Cerebral cortex (tissue), 2 donors: ENCODE results near the genes NINJ1 and ZNF169.

GRCh38 chr9:92963683-92964802, 16.7 kb downstream of the FGD3 start:
- PRO-cap, 2 experiments = peak in 1 of 2 experiments; most common plus-strand start chr9:92964345 (in 1)

DNA sequence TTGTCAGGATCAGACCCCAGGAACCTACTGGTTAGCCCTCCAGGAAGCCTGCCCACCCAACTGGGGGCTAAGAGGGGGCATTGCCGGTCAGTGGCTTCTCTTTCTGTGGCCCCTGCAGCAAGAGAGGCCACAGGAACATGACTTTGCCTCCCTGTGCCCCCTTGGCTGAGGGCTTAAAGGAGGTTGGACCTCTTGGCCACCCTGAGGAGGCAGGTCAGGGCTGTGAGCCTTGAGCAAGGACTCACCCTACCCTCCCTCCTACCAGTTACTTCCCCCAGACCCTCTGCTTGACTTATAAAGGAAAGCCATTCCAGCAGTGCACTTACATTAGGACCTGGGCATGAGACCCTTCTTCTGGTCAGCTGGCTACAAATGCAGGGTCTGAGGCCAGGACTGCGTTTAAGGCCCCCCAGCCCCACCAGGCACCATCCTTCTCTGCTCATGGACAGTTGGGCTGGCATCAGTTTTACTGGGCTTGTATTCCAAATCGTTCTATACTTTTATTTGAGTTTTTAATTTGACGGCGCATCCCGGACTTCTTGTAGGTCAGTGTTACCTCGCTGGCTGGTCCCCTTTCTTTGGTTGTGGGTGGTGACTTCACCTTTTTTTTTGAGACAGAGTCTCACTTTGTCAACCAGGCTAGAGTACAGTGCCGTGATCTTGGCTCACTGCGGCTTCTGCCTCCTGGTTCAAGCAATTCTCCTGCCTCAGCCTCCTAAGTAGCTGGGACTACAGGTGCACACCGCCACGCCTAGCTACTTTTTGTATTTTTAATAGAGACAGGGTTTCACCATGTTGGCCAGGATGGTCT, 5.2 kb downstream of the SUSD3 start:
- PRO-cap, 2 experiments = no peak in any of the 2 experiments

- PRO-cap, 2 experiments = no peak in any of the 2 experiments
Measured at GRCh38 chr9:93110873-93111705, 15.1 kb downstream of the CARD19 start.

DNA sequence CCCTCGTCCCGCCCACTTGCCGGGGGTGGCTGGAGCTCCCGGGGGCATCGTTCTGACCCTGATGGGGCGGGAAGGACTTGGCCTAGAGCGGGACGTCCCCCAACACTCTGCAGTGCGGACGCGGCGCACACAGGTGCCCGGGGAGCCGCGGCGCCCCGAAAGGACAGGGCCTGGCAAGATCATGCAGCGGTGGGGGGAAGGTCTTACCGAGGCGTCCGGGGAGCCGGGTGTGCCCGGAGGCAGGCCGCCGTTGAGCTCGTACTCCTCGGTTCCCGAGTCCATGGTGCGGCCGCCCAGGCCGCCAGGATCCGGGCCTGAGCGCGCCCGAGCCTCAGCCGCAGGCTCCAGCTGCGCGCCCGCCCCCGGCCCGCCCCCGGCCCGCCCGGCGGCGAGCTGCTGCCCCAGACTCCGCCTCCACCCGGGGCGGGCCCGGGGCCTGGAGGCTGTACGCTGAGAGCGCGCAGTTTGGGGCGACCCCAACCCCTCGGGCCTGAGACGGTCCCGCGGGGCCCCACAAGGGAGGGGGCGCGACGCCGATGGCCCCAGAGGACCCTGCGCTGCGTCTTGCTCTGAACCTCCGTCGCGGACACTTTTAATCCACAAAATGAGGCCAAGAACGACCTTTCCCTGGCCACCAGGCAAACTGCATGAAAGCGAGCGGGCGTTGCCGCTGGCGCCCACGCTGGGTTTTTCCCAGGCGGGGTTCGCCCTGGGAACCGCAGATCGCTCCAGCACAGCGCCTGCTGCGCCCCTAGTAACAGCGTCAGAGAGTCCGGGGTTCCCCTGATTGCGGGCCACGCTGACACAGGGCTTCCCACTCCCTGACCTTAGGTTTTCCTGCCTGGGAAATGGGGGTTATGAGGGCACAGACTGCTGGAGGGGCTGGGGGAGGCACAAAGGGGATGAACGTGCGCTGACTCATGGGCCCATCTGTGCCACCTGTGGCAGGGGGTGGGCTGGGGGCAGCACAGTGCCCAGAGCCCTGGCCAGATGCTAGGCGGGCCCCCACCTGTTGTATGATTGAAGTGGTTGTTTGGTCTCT, at the start of gene NINJ1:
TSS of gene NINJ1 (minus strand) at position 316 of the 1,042 bp plus-strand sequence.
- PRO-cap, 2 experiments = peak in 1 of 2 experiments; most common plus-strand start position 426 of the sequence (in 1); most common minus-strand start position 316 of the sequence (in 1)

- PRO-cap, 2 experiments = peak in 1 of 2 experiments; most common minus-strand start chr9:93138311 (in 1)
Measured at GRCh38 chr9:93137968-93138821, 4.1 kb upstream of the NINJ1 start.

- PRO-cap, 2 experiments = no peak in any of the 2 experiments
Measured at GRCh38 chr9:93468621-93468984, 15.2 kb upstream of the FAM120AOS start.

DNA sequence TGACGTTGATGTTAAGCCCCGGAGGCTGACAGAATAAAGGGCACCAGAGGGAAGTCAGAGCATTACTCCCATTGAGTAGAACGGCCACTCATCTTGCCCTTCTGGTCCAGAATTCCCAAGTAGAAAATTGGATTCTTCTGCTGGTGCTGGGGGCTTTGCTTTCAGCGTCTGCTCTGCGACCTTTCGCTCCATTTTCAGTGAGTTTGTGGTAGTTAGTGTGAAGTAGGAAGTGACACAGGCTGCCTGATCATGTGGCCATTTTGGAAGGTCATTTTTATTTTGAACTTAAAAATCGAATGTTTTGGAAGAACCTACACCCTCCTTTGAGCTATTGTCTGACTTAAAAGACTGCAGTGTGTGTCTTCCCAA, 56.6 kb upstream of the FAM120AOS start:
- PRO-cap, 2 experiments = no peak in any of the 2 experiments

GRCh38 chr9:93575161-93575672, 1.2 kb upstream of the PHF2 start:
- PRO-cap, 2 experiments = no peak in any of the 2 experiments

DNA sequence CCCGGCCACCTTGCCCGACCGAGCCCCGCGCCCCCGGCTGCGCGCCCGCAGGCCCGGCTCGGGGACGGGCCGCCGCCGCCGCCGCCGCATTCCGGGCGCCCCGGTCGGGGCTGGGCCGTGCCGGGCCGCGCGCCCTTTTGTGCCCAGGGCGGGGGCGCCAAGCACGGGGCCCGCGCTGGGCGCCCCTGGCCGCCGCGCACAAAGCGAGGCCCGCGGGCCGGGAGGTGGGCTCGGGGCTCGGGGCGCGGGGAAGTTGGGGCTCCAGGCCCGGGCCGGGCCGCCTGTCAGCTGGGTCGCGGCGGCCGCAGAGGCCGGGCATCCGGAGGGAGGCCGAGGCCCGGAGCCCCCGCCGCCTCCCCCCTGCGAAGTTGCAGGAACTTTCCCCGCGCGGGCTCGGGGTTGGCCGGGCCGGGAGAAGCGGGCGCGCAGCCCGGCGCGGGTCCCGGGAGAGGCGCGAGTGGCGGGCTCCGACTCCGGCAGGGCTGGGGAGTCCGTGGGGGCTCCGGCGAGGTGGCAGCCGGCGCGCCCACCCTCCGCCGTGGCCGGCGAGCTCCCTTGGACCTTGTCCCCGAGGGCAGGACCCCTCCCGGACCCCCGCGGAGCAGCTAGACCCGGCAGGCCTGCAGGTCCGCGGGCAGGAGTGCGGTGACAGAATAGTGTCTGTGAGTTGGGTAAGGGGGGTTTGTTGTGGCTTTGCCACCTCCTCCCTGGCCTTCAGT, 685 bp downstream of the PHF2 start:
- PRO-cap, 2 experiments = peak in 1 of 2 experiments; most common plus-strand start position 94 of the sequence (in 1); most common minus-strand start position 112 of the sequence (in 1)

DNA sequence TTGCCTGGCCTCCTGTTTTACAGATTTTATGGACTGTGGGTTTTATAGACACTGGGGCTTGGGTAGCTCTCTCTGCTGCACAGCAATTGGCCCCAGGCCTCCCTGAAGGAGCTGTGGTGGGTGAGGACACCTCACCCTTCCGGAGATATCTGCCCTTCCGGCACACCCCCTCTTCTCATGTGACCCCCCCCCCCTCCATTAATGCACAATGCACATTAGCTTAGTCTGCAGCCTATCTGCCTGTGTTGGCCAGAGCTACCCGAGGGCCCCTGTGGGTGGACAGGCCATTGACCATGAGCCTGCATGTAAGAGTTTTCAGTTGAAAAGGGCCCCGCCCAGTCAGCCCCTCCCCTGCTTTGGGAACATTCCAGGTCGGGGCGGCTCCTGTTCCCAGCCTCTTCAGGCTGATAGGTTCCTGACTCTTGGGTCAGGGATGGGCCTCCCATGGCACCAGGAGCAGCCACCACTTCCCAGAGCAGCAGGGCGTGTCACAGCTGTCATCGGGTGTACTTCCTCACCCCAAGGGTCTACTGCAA, 17.7 kb downstream of the PHF2 start:
- PRO-cap, 2 experiments = no peak in any of the 2 experiments

- PRO-cap, 2 experiments = no peak in any of the 2 experiments
Measured at GRCh38 chr9:93664089-93664881, 87.9 kb downstream of the PHF2 start.

GRCh38 chr9:93677664-93678418, 101.5 kb downstream of the PHF2 start:
- PRO-cap, 2 experiments = no peak in any of the 2 experiments

DNA sequence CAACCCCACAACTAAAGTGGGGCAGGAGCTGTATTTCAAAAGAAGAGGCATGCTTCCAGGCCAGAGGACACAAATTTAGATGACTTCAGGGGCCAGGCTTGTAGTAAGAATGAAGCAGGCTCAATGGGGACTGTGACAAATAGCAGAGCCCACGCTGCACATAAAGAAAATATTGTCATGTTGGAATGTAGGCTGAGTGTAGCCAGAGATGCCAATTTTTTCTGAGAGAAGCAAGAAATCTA, 75.0 kb downstream of the PTPDC1 start:
- PRO-cap, 2 experiments = no peak in any of the 2 experiments

DNA sequence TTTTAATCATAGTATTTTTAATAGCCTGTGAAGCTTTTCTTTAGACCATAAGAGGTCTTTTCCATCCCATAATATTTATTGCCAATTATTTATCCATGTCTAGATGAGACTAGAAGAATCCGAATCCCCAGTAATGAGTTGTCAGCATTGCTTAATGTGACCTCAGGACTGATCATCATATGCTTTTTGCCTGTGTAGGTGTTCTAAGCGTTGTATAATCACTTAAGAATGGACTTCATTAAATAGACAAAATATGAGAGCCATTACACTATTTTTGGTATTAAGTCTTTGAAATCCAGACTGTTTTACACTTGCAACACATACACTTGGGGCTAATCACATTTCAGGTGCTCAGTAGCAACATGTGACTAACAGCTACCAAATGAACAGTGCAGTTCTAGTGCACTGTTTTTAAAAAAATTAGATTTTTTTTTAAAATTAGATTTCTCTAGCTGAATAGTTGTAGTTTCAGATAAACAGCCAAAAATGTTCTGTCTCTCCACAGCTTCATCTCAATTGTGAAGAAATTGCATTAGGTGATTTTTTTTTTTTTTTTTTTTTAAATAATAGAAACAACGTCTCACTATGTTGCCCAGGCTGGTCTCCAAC, 84.5 kb downstream of the PTPDC1 start:
- PRO-cap, 2 experiments = no peak in any of the 2 experiments

- PRO-cap, 2 experiments = no peak in any of the 2 experiments
Measured at GRCh38 chr9:94169222-94170118, 85.2 kb downstream of the PTPDC1 start.

DNA sequence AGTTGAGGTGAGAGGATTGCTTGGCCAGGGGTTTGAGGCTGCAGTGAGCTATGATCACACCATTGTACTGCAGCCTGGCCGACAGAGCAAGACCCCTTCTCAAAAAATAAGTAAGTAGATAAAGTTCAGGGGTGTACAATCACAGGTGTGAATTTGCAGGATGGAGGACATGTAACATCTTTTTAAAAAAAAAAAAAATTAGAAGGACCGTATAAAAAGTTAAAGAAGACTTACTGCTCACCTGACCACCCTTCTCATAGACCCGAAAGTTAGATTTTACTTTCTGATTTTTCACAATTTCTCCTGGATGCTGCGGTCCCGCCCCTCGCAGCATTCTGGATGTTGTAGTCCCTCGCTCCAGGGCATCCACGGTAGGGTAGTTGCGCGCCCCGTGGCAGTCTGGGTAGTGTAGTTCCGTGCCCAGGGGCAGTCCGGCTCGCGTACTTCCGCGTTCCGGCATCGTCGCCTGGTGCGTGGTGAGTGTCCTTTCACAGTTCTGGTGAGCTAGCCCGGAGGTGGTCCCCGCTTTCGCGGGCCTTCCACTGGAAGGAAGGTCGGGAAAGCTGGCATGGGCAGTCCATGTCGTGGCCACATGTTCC, at the start of gene ZNF169:
TSS of gene ZNF169 (plus strand) at position 429 of the 599 bp plus-strand sequence.
- PRO-cap, 2 experiments = peak in 1 of 2 experiments; most common plus-strand start position 491 of the sequence (in 1); most common minus-strand start position 442 of the sequence (in 1)

- PRO-cap, 2 experiments = no peak in any of the 2 experiments
Measured at GRCh38 chr9:94549507-94550287, 43.9 kb downstream of the FBP2 start.

DNA sequence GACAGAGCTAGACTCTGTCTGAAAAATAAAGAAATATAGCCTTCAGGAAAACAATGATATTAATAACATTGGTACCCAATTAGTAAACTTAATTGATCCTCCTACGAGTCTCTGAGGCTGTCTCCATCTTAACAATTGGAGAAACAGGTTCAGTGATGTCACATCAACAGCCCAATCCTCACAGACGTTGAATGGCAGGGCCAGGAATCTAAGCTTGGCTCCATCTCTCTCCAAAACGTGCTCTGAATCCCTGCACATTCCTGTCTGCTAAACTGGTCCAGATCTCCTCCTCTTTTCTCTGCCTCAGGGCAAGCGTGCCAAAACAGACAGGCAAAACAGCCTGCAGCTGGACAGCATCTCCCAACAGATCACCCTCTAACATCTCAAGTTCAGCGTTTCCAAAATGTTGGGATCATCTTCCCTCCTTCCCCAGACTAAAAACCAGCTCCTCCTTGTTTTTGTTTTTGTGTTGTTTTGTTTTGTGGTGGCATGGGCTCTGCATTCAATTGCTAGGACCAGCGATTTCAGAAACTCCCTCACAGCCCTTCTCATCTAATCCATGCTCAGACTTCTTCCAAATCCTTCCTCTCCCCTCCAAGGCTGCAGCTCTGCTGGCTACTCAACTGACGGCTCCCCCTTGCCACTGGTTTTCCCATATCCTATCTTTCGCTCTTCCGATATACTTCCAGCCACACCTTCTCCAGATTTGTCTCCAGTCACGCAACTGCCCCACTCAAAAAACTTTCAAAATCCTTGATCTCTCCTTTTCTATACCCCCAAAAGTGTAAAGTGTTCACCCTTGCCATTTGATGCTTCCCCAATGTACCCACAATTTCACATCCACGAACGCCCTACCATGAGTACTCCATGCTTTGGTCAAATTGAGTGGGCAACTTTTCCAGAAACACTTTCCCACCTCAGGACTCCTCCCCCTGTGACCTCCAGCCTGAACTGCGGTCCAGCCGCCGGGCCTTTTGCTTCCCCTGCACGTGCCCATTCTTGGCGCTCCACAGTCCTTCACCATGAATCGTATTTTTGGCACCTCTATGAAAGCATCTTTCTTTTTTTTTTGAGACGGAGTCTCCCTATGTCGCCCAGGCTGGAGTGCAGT, 6.3 kb downstream of the FBP1 start:
- PRO-cap, 2 experiments = no peak in any of the 2 experiments

DNA sequence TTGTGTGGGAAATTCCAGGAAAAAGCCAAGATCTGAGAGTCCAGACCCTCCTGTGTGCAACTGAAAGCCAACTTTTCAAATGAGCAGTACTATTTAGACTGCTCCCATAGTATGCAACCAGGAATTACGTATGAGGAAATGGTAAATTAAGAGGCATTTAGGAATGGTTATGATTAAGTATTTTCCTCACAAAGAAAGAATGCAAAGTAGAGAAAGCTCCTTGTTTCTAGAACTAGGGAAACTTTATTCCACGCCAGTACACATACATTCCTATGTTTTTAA, 55.9 kb downstream of the AOPEP start:
- PRO-cap, 2 experiments = no peak in any of the 2 experiments

- PRO-cap, 2 experiments = no peak in any of the 2 experiments
Measured at GRCh38 chr9:94833609-94834291, 107.3 kb downstream of the AOPEP start.